Thoracic aorta (tissue), 1 donor: ENCODE measurements around a stretch of chr2.

DNA sequence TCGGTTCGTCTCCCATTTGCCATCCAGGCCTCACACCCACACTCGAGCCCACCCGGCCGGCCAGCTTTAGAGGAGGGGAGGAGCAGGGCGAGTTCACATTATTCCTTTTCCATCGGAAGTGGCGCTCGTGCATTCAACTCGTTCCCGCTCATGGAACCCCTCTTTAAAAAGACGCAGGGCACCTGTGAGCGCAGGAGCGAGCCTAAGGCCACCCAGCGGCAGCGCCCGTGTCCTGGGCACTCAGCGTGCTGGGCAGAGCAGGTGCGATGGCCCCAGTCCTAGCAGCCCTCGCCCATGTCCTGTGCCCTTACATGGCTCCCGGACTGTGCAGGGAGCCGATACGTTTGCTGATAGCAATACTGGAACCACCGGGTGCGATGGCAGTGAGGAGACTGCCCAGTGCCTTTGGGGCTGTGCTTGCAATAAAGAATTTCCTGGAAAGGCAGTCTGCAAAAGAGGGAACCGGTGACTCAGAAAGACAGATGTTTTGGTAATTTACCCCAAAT lies 148.7 kb downstream of the NCK2 start:
- RAMPAGE, long total RNA: start-site peak on the plus strand centred at position 337 of the sequence, 81 bp wide, 23 reads

GRCh38 chr2:105909184-105910006 lies 156.1 kb upstream of the ECRG4 start:
- RAMPAGE, long total RNA: no peak

DNA sequence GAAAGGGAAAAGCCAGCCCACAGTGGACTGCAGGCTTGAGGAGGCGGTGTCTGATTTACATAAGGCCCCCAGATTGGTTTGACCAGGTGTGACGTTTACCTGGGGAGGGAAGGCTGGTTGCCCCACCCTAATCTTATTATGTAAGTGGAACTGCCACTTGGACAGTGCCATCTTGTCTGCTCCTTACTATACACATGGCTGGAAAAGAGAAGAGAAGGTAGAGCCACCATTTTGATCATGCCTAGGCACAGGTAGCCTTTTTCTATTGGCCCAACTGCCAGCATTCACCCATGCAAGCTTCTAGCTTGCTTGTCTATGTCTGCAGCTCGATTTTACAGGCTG lies 131.5 kb upstream of the ECRG4 start:
- RAMPAGE, long total RNA: no peak

- RAMPAGE, long total RNA: no peak
Observed at GRCh38 chr2:106028358-106028562, 37.2 kb upstream of the ECRG4 start.

- RAMPAGE, long total RNA: no peak
Observed at GRCh38 chr2:106113525-106113942, 48.0 kb downstream of the ECRG4 start.

DNA sequence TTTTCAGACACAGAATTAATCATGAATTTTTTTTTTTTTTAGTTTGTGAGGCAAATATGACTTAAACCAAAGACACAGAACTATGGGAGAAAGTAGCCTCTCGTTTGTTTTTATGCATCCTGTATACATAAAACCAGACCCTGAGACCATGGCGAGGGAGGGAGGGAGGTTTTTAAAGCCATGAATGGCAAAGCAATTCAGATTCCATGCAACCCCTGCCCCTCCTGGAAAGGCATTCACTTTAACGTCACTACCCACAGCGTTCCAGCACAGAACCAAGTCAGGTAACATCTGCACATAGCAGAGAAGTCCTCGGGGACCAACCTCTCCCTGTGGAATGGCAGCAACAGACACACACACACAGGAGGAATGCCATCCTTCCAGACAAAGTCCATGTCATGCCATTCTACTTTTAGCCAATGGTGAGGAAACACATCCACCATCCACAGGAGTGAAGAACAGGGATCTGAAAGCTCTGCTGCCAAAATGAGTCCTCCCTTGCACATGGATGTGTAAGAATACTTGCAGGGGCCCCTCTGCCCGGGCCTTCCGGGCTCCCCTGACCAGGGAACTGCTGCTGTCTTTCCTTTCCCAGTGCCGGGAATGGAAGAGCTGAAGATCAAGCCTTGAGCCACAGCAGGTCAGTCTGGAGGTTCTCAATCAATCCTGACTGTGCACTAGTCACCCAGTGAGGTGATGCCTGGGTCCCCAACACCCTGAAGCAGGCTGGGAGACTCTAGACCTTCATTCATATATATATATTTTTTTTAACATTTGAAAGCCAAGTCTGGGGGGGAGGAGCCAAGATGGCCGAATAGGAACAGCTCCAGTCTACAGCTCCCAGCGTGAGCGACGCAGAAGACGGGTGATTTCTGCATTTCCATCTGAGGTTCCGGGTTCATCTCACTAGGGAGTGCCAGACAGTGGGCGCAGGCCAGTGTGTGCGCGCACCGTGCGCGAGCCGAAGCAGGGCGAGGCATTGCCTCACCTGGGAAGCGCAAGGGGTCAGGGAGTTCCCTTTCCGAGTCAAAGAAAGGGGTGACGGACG lies 63.7 kb downstream of the UXS1 start:
- RAMPAGE, long total RNA: no peak

DNA sequence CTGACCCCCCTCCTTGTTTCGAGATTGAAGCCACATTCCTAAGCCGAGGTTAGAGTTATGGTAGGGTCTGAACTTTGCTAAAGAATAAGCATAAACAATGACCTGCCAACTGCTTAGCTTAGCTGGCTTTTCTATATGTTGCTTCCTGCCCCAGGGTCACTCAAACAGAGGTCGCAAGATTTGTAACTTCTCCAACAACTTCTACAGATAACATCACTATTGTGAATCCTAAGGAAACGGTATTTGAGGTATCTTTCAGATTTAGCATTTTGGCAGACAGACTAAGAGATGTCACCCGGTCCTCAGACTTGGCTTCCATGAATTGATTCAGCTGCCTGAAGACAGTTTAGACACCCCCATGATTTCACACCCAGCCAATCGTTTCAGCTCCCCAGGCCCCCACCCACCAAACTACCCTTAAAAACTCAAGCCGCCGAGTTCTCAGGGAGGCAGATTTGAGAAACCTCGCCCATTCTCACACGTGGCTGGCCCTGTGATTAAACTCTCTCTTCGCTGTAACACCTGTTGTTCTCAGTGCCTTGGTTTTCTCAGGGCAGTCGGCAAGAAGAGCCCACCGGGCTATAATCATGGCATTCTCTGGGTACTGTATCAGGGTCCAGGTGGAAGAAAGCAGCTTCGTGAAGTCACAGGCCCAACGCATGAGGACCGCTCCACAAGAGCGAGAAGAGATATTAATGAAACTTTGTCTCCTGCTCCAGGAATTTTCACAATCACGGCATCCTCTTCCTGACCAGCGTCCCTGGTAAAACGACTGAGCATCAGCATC lies 35.3 kb downstream of the UXS1 start:
- RAMPAGE, long total RNA: no peak

DNA sequence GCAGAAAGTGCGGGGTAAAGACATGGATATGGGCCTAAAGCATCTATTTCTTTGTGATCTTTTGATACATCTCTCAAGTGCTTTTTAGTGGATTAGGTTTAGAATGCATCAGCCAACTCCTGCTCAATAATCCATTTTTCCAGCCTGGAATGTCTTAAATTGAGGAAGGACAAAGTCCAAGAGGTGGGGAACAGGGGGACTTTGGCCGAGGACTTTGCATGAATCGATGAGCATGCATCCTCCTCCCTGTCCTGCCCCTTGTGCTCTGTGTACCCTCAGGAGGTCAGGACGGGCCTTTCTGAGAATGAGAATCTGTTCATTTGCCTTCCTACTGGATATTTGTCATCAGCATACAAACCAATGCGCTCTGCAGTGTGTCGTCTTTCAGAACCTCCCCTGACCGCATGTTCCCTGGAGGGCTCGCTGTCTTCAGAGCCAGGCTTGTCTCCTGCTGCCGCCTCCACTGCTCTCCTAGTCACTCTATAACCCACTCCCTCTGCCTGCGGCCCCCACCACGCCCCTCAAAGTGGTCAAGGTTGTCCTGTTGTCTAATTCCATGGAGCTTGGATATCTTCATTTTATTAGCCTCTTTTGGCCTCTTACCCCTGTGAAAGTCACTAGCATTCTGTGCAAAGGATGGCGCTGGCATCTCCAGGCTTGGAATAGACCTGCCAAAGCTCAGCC lies 83.6 kb downstream of the RGPD3 start:
- RAMPAGE, long total RNA: no peak

GRCh38 chr2:106511475-106512068 lies 24.4 kb downstream of the CD8B2 start:
- RAMPAGE, long total RNA: no peak

DNA sequence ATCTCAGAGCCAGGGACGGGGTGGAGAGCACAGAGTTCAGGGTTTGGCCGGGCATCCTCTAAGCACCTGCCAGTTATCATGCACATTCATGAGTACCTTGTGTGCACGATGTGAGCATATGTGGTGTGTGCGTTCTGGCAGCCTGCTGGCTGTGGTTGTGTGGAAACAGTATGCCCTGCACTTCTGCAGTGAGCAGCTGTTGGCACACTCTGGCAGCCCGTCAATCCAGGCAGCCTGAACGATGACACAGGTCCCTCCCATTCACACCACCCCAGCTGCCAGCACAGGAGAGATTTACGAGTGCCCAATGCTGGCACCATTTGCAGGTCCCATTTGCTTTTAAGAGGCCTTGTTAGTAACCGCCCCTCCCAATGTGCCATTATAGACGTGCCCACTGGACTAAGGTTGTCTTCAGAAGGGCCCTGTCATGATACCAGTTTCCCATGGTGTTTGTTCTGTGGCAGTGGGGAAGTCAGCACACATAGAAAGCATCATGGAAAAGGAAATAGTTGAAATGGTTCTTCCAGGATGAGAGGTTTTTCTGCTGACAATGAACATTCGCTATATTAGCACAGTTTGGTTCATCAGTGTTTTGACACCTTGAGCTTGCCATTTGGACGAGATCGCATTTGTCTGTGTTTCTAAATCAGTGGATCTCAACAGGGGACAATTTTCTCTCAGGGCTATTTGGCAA lies 74.4 kb downstream of the CD8B2 start:
- RAMPAGE, long total RNA: no peak

DNA sequence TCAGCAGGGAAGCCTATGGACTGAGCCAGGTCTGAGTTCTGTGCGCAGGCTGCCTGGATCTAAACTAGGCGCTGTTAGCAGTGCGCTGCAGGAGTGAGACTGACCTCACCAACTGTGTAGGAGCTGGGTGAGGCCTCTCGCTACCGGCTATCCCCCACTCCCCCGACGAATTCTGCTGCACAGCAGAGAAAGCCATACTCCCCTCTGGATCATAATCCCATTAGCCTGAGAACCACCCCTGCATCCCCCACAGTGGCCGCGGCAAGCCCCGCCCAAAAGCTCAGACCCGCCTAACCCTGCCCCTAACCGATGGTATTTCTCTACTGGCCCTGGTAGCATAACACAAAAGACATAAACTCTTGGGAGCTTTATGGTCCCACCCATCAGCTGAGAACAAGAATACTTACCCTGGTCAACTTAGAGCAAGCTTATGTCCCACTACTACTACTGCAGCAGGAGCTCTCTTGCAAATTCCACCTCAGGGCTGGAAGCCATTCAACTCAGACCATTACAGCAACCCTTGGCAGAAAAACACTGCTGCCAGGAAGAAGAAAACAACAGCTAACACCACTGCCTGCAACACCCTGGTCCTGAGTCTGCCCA lies 28.0 kb downstream of the SULT1C2 start:
- RAMPAGE, long total RNA: no peak

DNA sequence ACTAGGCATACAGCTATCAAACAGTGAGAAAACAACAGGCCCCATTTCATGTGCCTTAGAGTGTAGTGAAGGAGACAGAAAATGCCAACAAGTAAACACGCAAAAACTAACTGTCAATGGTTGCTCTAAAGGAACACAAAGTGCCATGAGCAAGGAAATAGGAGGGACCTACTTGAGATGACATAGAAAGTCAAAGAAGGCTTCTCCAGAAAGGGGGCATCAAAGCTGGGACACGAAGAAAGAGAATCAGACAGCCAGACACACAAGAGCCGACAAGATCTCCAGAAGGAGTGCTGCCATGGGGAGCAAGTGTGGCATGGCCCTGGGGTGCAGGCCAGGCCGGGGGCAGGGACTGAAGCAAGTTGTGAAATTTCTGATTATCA lies 715 bp upstream of the SULT1C4 start:
- RAMPAGE, long total RNA: no peak

DNA sequence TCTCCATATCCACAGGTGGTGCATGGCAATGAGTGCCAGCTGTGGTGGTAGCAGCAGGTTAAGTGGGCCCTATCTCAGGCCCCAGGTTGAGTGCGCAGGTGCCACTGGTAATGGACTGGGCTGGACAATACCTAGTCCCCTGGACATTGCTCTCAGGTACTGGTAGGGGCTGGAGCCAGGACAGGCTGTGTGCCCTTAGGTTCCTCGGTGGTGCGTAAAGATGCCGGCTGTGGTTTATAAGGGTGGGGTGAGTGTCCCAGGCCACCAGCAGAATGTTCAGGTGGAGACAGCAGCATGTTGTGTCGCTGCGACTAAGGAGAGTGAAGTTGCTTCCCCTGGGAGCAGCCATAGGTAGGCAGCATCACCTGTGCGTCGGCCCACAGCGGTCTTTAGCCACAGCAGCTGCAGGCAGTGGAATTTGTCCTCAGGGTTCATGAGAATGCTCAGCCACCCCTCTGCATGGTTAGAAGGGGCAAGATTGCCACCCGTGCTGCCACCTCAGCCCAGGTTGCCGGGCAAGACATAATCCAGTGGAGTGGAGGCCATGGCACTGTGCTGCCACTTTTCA lies 14.9 kb downstream of the GCC2 start:
- RAMPAGE, long total RNA: no peak

GRCh38 chr2:108595800-108596098 lies 61.5 kb downstream of the LIMS1 start:
- RAMPAGE, long total RNA: no peak

DNA sequence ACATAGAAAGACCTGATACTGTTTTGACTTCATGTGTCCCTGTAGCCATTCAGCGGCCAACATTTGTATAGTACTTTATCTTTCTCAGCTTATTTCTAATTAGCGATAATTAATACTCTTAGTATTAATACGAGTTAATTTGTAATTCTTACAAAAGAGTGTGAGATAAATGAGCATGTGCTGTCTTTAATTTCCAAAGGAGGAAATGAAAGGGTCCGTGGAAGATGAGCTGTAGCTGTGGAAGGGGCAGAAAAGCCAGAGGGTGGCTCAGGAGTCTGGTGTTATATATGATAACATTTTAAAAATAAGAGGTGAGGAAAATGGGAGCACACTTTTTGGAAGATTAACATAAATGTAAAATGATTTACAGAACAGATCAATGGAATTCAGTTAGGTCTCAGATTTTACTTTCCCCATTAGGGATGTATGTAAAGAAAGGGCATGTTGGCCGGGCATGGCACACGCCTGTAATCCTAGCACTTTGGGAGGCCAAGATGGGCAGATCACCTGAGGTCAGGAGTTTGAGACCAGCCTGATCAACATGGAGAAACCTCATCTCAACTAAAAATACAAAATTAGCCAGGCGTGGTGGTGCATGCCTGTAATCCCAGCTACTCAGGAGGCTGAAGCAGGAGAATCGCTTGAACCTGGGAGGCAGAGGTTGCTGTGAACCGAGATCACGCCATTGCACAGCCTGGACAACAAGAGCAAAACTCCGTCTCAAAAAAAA lies 62.0 kb downstream of the LIMS1 start:
- RAMPAGE, long total RNA: no peak

DNA sequence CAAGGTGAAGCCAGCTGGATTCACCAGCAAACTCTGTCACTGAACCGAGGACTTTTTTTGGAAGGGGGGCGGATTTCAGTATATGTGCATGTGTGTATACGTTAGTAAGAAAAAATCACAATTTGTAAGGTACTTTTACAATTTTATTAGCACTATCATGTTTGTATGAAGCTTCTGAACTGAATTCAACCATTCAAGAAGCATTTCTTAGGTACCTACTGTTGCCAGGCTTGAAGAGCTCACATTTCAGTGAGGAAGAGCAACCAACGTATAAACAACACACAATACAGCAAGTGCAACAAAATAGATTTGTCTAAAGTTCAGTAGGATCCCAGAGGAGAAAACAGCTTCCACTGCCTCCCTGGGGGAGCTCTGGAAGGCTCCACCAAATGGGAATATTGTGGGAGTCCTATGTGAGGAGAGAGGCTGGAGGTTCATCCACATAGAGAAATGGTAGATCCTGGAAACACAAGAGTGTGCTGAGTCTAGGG lies 72.2 kb downstream of the LIMS1 start:
- RAMPAGE, long total RNA: no peak

GRCh38 chr2:108618918-108619346 lies 84.7 kb downstream of the LIMS1 start:
- RAMPAGE, long total RNA: no peak

DNA sequence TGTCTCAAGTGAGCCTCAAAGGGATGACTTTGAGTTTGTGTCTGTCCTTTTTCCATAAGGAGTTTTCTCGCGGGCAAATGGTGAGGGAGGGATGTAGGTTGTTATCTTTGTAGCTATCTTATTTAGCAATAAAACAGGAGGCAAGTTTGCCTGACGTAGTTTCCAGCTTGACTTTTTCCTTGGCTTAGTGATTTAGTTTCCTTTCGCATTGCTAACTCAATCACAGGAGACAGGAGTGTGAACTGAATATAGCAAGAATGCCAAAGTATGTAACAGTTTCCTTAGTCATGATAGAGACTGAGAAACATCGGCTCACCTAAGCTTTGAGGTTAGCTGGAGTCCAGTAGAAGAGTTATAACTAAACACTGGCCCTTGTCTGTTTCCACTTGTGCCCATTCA lies 65.3 kb upstream of the RANBP2 start:
- RAMPAGE, long total RNA: no peak

DNA sequence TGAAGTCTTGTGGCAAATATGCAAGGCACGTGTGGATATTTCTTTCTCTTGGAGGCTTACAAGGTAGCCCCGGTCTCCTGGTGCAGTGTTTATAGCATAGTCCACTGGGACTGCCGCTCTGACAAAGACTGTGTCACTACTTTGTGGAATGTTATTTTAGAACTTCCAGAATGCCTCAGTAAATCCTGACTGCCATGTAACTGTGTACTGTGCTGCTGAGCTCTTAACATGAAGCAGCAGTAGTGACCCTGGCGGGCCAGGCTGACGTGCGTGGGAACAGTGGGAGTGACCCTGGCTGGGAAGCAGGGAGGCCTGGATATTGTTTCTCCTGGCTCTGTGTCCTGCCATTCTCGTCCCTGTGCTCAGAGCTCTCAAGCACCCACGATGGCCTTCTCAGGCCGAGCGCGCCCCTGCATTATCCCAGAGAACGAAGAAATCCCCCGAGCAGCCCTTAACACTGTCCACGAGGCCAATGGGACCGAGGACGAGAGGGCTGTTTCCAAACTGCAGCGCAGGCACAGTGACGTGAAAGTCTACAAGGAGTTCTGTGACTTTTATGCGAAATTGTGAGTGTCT lies 64.5 kb upstream of the RANBP2 start:
- RAMPAGE, long total RNA: no peak

GRCh38 chr2:108734206-108734652 lies 14.9 kb downstream of the RANBP2 start:
- RAMPAGE, long total RNA: no peak